Transverse colon (tissue), 4 donors: ENCODE data around the genes ANKRD44, MOB4 and PLCL1.

DNA sequence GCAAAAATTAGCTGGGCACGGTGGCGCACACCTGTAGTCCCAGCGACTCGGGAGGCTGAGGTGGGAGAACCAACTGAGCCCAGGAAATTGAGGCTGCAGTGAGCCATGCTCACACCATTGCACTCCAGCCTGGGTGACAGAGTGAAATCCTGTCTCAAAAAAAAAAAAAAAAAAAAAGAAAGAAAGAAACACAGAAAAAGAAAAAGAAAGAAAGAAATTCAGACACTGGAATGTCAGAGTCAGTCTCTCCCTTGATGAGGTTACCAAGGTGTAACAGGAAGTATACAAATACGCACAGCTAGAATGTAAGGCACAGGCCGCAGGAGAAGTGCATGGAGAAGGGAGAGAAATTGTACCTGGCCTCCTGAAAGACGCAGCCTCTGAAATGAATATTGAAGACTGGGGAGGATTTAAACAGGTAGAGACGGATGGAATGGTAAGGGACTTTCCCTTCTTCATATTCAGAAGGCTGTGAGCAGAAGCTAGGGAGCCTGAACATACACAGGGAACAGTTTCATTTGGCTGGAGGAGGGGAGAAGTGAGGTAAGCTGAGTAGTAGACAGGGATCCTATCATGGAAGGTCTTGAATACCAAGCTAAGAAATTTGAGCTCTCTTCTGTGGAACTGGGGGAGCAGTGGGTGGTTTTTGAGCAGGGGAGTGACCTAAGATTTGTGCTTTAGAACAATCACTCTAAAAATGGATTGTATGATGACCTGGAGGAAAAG lies 112.8 kb downstream of the ANKRD44 start:
- PRO-cap, result no peak
- RAMPAGE, long total RNA, 4 experiments, result no peak in any of the 4 experiments

- PRO-cap, result no peak
- RAMPAGE, long total RNA, 4 experiments, result no peak in any of the 4 experiments
These were observed 3.2 kb downstream of the ANKRD44 start for GRCh38 chr2:197307326-197307762.

GRCh38 chr2:197308707-197309387 lies 1.7 kb downstream of the ANKRD44 start:
- PRO-cap, result no peak
- RAMPAGE, long total RNA, 4 experiments, result no peak in any of the 4 experiments

- PRO-cap, result unidirectional peak, plus-strand start at chr2:197309466
- RAMPAGE, long total RNA, 4 experiments, result no peak in any of the 4 experiments
These were observed 1.3 kb downstream of the ANKRD44 start for GRCh38 chr2:197309388-197309609.

DNA sequence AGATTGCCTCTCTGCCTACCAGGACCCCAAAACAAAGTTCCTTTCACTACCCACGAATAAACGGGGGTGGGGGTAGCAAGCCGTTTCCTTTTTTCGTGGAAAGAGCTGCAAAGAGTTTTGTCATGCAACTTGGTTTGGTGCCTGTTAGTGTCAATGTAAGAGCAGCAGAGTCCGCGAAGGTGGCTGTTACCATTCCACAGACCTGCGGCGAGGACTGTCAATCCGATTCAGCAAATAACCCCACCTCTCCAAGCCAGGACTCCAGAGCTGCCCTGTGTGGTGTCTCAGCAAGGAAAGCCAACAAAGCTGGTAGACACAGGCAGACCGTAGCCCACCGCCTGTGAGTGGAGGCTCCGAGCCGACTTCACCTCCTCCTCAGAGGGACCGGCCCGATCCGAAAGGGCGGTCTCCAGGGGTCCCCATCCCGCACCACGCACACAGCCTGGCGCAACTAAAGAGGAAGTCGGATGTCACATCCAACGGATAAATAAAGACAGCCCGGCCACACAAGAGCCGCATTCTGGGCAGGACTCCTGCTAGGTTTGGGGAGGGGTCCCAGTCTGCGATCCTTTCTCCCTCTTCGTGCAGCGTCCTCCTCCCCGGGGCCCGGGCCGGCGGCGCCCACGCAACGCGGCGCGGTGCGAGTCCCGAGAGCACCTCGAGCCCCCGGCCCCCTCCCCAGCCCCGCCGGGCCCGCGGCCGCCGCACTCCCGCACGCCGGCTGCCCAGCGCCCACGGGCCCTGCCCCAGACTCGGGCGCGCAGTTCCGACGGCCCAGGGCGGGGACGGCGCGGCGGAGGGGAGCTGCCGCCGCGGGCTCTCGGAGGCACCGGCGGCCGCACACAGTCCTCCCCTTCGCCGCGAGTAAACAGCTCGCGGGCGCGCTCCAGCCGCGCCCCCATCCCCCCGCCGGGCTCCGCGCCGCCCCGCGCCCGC lies 702 bp downstream of the ANKRD44 start:
- PRO-cap, result bidirectional peak, plus-strand start at position 763 of the sequence, minus-strand start at position 860 of the sequence
- RAMPAGE, long total RNA, 4 experiments, result no peak in any of the 4 experiments

DNA sequence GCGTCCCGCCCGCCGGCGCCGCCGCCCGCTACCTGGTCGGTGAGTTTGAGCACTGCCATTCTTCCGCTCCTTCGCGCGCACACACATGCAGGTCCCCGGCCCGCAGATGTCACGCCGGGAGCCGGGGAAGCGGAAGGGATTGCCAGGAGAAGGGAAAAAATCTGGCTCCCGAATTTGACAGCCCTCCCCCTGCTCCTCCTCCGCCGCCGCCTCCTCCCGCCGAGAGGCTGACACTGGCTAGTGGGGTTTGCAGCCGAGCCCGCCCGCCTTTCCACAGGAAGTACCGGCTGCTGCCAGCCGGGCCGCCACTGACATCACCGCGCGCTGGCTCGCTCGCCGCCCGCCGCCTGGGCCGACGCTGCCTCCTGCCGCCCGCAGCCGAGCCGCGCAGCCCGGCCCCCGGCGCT lies at the start of gene ANKRD44:
Gene ANKRD44, minus strand, starts transcription at position 235 of the 407 bp plus-strand sequence.
- PRO-cap, result bidirectional peak, plus-strand start at position 339 of the sequence, minus-strand start at position 282 of the sequence
- RAMPAGE, long total RNA, 4 experiments, result start-site peak on the minus strand in 4 of 4 experiments, centred at positions 144 to 182 of the sequence, 19 to 268 reads per replicate

- PRO-cap, result no peak
- RAMPAGE, long total RNA, 4 experiments, result no peak in any of the 4 experiments
These were observed 18.6 kb downstream of the SF3B1 start for GRCh38 chr2:197415703-197417097.

GRCh38 chr2:197503697-197504104 lies 3.5 kb downstream of the HSPE1 start:
- PRO-cap, result no peak
- RAMPAGE, long total RNA, 4 experiments, result no peak in any of the 4 experiments

GRCh38 chr2:197515185-197516168 lies at the start of gene MOB4:
Gene MOB4, plus strand, starts transcription at chr2:197516066.
- PRO-cap, result bidirectional peak, plus-strand start at chr2:197516087, minus-strand start at chr2:197515910
- RAMPAGE, long total RNA, 4 experiments, result start-site peak on the plus strand in 3 of 4 experiments, at chr2:197516031-197516087 at its widest, 92 to 460 reads per replicate

DNA sequence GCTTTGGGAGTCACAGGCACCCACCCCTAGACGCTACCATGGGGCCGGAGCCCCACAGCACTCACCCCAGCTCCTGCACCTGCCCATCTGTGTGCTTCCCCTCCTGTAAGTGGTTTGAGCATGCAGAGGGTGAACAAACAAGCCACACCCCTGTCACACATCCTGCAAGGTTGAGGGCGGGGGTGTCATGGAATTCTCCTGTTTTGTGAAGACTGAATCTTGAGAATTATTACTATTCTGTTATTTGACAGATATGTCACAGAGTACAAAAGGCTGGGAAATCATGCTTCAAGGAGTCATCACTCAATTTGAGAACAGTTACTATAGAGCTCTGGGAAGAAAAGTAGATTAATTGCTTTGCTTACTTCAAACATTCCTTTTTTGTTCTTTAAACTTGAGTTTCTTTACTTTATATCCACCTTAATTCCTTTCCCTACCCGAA lies 60.8 kb downstream of the RFTN2 start:
- PRO-cap, result unidirectional peak, minus-strand start at position 111 of the sequence
- RAMPAGE, long total RNA, 4 experiments, result no peak in any of the 4 experiments

DNA sequence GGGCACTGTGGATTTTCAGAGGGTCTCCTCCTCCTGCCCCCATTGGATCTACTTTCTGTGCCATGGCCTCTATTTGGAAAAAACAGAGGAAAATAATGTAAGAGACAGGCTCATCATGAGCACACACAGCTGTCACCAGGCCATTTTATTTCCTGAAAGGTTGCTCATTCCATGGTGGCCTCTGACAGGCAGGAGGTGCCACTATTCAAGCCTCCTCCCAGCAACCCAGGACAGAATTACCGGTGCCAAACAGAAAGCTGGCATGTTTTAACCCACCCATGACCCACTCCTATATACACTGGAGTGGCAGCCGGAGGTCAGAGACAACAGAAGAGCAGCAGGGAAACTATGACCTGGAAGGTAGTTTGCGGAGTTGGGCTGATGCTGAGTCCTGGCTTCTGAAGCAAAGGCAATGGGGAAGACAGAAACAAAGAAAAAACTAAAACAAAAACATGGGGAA lies 2.3 kb downstream of the RFTN2 start:
- PRO-cap, result no peak
- RAMPAGE, long total RNA, 4 experiments, result no peak in any of the 4 experiments

- PRO-cap, result no peak
- RAMPAGE, long total RNA, 4 experiments, result no peak in any of the 4 experiments
These were observed 340 bp upstream of the BOLL start for GRCh38 chr2:197785461-197785856.

DNA sequence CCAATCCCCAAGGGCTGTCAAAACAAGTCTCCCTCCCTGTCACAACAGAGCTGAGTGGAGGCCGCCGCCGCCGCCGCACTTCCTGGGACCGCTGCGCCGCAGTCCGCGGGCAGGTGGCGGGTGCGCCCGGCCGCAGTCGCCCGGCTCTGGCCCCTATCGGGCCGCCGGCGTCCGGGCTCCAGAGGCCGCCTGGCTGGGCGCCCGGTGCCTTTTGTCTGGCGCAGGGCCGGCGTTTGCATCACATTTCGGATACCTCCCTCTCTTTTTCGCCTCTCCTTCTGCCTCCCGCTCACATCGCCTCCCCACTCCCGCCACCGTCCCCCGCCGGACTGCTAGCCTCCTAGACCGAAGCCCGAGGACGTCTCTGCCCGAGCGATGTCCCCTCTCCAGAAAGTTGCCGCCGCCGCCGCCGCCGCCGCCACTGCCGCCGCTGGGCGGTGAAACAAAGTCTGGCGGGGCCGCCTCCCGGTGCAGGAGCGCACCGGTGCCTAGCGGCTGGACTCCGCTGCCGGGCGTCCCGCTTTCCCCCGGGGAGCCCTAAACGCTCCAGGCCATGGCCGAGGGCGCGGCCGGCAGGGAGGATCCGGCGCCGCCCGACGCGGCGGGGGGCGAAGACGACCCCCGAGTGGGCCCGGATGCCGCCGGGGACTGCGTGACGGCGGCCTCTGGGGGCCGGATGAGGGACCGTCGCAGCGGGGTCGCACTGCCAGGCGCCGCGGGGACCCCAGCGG lies at the start of gene PLCL1:
Gene PLCL1, plus strand, starts transcription at position 47 of the 731 bp plus-strand sequence.
- PRO-cap, result bidirectional peak, plus-strand start at position 47 of the sequence, minus-strand start outside the sequence
- RAMPAGE, long total RNA, 4 experiments, result no peak in any of the 4 experiments

GRCh38 chr2:198775672-198776390 lies 681.9 kb downstream of the SATB2 start:
- PRO-cap, result unidirectional peak, minus-strand start at chr2:198775790; bidirectional peak, plus-strand start at chr2:198776150, minus-strand start at chr2:198776003
- RAMPAGE, long total RNA, 4 experiments, result no peak in any of the 4 experiments

- PRO-cap, result no peak
- RAMPAGE, long total RNA, 4 experiments, result no peak in any of the 4 experiments
These were observed 185.3 kb downstream of the SATB2 start for GRCh38 chr2:199272359-199272840.

- PRO-cap, result no peak
- RAMPAGE, long total RNA, 4 experiments, result start-site peak on the minus strand in 2 of 4 experiments, at chr2:199418970-199419450 at its widest, 11 to 163 reads per replicate
These were observed 38.8 kb downstream of the SATB2 start for GRCh38 chr2:199418863-199419510.

GRCh38 chr2:199455394-199456706 lies 1.9 kb downstream of the SATB2 start:
- PRO-cap, result bidirectional peak, plus-strand start at chr2:199455824, minus-strand start at chr2:199455725; bidirectional peak, plus-strand start at chr2:199456206, minus-strand start at chr2:199456037; unidirectional peak, plus-strand start at chr2:199456579
- RAMPAGE, long total RNA, 4 experiments, result start-site peak on the plus strand in 1 of 4 experiments, at chr2:199456171-199456196 at its widest, 5 reads per replicate; start-site peak on the minus strand in 3 of 4 experiments, at chr2:199456045-199456056 at its widest, 65 to 129 reads per replicate

GRCh38 chr2:199465987-199466293 lies 8.2 kb upstream of the SATB2 start:
- PRO-cap, result bidirectional peak, plus-strand start at chr2:199466163, minus-strand start at chr2:199466171
- RAMPAGE, long total RNA, 4 experiments, result no peak in any of the 4 experiments

DNA sequence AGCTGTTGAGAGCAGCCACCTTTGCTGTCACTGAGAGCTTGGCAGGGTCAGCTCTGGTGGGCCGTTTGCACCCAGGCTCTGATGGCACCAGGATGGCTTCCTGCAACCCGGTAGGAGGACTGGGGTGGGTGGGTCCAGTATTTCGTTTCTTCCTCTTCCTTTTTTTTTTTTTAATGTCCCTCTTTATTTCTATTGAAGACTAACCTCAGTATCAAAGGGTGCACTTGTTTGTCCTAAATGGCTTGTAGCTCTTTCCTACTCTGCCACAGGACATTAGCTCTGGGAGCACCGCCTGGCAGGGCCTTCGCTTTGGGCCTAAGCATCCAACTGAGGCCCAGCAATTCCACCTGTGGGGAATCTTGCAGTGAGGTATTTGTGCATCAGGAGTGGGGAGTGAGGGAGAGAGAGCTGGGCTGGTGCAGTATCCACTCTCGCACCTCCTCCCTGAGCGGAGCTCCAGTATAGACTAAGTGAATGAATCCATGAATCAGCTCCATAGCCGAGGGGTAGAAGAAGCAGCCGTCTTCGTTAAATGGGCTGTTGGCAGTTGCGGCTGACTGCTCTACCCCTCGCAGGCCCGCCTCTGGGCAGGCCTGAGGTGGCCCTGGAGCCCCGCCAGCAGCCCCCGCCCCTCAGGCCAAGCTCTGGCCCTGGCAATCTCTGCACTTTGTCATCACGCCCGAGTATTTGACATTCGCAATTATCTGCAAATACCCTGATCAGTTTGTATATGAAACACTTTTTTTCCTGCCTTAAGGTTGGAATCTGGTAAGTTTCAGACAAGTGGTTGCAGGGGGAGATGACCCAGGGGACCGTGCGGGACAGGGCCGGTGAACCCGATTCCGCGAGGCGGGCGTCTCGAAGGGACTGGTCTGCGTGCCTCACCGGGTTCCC lies 10.7 kb upstream of the SATB2 start:
- PRO-cap, result bidirectional peak, plus-strand start at position 401 of the sequence, minus-strand start at position 80 of the sequence; bidirectional peak, plus-strand start at position 782 of the sequence, minus-strand start at position 534 of the sequence
- RAMPAGE, long total RNA, 4 experiments, result start-site peak on the plus strand in 4 of 4 experiments, centred at positions 702 to 781 of the sequence, 28 to 114 reads per replicate; start-site peak on the minus strand in 1 of 4 experiments, centred at position 520 of the sequence, 62 reads per replicate

- PRO-cap, result bidirectional peak, plus-strand start at chr2:199471683, minus-strand start at chr2:199471549
- RAMPAGE, long total RNA, 4 experiments, result no peak in any of the 4 experiments
These were observed 13.7 kb upstream of the SATB2 start for GRCh38 chr2:199471241-199471967.